Bronchus (tissue), 1 donor: ENCODE measurements around a stretch of chr21.

DNA sequence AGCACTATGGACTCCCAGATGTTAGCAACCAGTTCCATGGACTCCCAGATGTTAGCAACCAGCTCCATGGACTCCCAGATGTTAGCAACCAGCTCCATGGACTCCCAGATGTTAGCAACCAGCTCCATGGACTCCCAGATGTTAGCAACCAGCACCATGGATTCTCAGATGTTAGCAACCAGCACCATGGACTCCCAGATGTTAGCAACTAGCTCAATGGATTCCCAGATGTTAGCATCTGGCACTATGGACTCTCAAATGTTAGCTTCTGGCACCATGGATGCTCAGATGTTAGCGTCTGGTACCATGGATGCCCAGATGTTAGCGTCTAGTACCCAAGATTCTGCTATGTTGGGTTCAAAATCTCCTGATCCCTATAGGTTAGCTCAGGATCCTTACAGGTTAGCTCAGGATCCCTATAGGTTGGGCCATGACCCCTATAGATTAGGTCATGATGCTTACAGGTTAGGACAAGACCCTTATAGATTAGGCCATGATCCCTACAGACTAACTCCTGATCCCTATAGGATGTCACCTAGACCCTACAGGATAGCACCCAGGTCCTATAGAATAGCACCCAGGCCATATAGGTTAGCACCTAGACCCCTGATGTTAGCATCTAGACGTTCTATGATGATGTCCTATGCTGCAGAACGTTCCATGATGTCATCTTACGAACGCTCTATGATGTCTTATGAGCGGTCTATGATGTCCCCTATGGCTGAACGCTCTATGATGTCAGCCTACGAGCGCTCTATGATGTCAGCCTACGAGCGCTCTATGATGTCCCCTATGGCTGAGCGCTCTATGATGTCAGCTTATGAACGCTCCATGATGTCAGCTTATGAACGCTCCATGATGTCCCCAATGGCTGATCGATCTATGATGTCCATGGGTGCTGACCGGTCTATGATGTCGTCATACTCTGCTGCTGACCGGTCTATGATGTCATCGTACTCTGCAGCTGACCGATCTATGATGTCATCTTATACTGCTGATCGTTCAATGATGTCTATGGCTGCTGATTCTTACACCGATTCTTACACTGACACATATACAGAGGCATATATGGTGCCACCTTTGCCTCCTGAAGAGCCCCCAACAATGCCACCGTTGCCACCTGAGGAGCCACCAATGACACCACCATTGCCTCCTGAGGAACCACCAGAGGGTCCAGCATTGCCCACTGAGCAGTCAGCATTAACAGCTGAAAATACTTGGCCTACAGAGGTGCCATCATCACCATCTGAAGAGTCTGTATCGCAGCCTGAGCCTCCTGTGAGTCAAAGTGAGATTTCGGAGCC is 9.2 kb downstream of the SON start:
- PRO-cap, result no peak

- PRO-cap, result no peak
Measured at GRCh38 chr21:33554088-33554418, 11.2 kb downstream of the SON start.

- PRO-cap, result no peak
Measured at GRCh38 chr21:33554419-33555195, 11.8 kb downstream of the SON start.

DNA sequence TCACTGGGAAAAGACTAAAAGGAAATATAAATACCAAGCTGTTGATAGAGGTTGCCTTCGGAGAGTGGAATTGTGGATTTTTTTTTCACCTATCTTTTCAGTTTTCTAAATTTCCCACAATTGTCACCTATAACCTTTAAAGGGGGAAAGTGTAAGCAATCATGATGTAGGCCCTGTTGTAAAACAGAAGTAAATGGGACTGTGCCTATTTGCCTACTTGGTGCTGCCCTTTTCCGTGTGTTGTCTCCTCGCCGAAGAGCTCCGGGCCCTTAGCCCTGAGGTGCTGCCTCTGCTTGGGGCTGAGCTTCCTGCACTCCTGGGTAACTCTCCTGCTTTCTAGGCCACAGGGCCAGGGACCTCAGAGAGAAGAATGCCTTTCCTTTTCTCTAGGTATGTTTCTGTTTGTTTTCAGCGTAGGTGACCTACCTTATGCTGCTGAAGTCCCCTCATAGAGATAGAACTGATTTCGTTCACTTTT is 61.4 kb downstream of the ITSN1 start:
- PRO-cap, result bidirectional peak, plus-strand start at position 313 of the sequence, minus-strand start at position 271 of the sequence

DNA sequence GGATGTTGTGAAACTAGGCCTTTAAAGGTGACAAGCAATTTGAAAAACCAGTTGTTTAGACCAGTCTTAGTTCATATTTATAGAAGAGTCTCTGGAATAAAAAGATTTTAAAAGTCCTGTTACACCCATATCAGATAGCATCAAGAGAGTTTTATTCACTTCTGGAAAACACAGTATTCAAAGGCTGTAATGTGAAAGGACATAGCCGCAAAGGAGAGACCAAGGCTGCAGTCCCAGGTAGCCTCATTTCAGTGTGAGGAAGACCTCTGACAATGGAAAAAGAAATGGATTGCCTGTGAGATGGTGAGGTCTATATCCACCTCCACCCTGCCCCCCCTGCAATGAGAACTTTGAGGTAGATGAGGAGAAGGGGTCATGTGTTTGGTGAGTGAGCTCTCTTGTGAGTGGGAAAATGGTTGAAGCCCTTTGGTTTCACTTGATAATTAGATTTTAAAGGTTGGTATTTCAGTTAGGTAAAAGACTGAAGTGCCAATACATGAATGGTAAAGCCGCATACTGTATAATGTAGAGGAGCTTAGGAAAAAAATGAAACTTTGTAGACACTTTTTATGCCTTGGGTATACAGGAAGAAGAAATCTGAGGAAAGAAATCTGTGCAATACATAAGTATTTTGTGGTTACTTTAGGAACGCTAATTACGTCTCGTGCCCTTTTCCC is 3.5 kb downstream of the MRPS6 start:
- PRO-cap, result no peak

- PRO-cap, result no peak
Measured at GRCh38 chr21:34087224-34087734, 13.9 kb downstream of the MRPS6 start.

GRCh38 chr21:34128010-34128590 is 54.7 kb downstream of the MRPS6 start:
- PRO-cap, result no peak

- PRO-cap, result no peak
Measured at GRCh38 chr21:34198777-34199298, 125.5 kb downstream of the MRPS6 start.

GRCh38 chr21:34200856-34201796 is 127.7 kb downstream of the MRPS6 start:
- PRO-cap, result no peak

GRCh38 chr21:34531414-34531777 is 19.4 kb upstream of the KCNE1 start:
- PRO-cap, result no peak

GRCh38 chr21:34546518-34546816 is 34.5 kb upstream of the KCNE1 start:
- PRO-cap, result no peak

DNA sequence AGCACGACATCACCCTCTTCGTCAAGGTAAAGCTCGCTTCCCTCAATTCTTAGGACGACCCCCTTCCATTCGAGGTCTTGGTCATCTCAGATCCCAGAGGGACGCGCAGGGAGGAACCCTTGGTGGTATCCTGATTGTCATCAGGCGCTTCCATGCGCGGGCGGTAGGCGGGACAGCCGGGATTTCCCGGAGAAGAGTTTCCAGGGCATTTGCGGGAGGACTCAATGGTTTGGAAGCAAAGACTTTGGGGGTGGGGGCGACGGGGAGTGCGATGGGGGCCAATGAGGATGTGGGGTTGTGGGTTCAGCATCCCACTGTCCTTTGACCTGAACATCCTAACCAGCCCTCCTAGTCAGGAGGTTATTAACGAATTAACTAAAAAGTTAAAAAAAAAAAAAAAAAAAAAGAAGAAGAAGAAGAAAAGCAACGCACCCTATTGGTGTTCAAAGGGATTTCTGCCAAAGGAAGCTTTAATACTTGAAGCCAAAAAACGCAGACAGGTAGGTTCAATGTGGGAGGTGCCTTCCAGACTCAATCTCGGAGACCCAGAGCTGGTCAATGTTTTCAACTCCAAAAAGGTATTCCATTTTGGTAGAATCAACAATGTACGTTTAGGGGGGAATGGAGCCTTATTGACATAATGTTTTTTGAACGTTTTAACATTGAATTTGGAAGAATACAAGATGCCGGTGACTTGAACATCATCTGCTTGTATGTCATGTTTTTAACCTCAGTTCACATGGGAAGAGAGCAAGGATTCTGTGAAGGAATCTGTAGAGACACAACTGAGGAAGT is 2.1 kb downstream of the CLIC6 start:
- PRO-cap, result no peak

DNA sequence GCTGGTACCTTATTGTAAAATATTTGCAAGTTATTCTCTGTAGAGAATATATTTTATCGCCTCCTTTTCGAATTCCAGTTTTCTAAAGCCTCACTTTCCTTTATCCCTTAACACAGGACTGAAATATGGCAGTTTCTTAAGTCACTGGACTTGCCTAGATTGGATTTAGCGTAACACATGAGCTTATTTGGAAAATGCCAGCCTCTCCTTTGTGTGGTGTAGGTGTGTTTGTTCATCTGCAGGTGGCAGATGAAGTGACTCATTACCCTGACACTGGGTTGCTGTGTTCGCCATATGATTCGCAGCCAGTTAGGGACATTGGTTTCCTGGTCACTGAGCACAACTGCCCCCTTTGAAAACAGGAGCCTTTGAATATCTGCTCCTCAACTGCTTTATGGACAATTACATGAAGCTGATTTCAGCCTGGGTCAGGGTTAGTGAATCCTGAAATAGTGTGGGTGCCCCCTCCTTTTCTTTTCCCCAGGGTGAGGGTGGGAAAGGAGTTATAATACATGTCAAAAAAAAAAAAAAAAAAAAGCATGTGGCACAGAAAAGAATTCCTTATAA is 21.6 kb downstream of the CLIC6 start:
- PRO-cap, result bidirectional peak, plus-strand start at position 318 of the sequence, minus-strand start at position 146 of the sequence

- PRO-cap, result no peak
Measured at GRCh38 chr21:34803949-34804714, 135.3 kb downstream of the CLIC6 start.

GRCh38 chr21:34830627-34831852 is 162.2 kb downstream of the CLIC6 start:
- PRO-cap, result no peak

- PRO-cap, result no peak
Measured at GRCh38 chr21:34837060-34838156, 168.6 kb downstream of the CLIC6 start.

GRCh38 chr21:34844531-34845428 is 176.0 kb downstream of the CLIC6 start:
- PRO-cap, result bidirectional peak, plus-strand start at chr21:34844853, minus-strand start at chr21:34844695

GRCh38 chr21:34866124-34866538 is 183.0 kb downstream of the RUNX1 start:
- PRO-cap, result no peak

DNA sequence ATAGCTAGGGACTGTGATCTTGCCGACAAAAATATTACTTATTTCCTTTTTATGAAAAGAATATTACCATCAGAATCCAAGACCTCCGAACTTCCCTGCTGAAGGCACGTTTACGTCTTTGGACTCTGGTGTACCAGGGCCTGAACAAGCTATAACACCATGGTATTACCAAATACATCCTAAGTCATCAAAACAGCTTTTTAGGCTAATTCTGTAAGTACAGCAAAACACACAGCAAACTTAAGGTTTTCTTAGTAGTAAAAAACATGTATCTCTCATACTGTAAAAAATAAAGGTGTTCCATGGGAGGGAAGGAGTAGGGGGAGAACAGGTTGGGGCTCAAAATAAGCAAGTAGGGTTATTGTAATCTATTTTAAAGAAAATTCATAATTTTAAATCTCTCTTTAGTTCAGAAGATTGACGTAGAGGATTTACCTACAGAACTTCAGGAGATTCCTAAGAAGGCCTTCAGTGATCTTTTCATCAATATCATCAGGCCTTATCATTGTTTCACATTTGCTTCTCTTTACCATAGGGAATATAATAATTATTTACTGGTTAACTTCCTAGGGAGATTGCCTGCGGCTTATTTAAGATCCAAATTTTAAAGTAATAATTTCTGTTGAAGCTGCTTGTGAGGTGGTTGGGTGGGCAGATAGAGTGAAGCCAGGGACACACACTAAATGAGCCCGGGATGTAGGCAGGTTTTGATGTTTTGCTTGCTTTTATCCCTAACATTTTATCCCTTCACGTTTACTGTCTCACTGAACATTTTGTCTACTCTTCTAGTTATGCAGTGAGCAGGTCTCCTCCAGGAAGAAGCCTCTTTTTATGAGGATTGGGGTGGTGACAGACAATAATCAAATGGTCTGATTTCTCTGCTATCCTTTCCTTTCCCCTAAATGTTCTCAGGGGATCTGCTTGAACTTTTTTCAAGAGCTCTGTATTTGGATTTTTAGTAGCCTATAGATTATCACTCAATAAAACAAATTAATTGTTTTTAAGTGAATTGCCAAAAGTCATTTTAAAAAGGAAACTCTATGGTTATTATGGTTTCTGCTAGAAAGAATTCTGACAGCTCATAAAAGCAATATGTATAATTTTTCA is 164.8 kb downstream of the RUNX1 start:
- PRO-cap, result no peak

DNA sequence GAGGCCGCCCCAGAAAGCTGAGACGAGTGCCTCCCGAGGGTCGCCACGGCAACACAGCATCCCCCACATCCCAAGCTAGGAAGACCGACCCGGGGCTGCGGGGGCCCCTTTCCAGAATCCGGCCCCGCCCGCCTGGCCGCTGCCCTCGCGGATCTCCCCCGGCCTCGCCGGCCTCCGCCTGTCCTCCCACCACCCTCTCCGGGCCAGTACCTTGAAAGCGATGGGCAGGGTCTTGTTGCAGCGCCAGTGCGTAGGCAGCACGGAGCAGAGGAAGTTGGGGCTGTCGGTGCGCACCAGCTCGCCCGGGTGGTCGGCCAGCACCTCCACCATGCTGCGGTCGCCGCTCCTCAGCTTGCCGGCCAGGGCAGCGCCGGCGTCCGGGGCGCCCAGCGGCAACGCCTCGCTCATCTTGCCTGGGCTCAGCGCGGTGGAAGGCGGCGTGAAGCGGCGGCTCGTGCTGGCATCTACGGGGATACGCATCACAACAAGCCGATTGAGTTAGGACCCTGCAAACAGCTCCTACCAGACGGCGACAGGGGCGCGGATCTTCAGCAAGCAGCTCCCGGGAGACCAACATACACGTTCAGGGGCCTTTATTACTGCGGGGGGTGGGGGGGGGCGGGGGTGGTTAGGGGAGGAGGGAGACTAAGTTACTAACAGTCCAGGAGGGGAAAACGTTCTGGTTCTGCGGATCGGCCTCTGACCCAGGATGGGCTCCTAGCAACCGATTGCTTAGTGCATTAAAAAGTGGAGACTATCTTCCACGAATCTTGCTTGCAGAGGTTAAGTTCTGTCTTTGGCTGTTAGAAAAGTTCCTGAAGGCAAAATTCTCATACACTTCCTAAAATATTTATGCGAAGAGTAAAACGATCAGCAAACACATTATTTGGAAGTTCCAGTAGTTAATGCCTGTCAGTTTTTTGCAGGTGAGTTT is 162.2 kb downstream of the RUNX1 start:
- PRO-cap, result bidirectional peak, plus-strand start at position 245 of the sequence, minus-strand start at position 208 of the sequence; bidirectional peak, plus-strand start at position 680 of the sequence, minus-strand start at position 564 of the sequence